ENCODE results near the gene CFAP251.

- RRBS = 13% methylated on average over 25 of the region's 44 CpGs
Measured at GRCh38 chr12:121918001-121918722, at the start of gene CFAP251. Gene CFAP251 (plus strand): TSS chr12:121918592.

GRCh38 chr12:122085807-122086629, 7.5 kb downstream of the MLXIP start:
- RRBS = no CpG with 5 or more reads among the region's 11 CpGs

- RRBS = no CpG with 5 or more reads among the region's 5 CpGs
Measured at GRCh38 chr12:122142981-122143238, 31.1 kb downstream of the IL31 start.

GRCh38 chr12:122225436-122225516, 576 bp downstream of the DIABLO start:
- RRBS = no CpG with 5 or more reads among the region's 3 CpGs

GRCh38 chr12:122226973-122227824, 1.3 kb upstream of the DIABLO start:
- RRBS = no CpG with 5 or more reads among the region's 23 CpGs

DNA sequence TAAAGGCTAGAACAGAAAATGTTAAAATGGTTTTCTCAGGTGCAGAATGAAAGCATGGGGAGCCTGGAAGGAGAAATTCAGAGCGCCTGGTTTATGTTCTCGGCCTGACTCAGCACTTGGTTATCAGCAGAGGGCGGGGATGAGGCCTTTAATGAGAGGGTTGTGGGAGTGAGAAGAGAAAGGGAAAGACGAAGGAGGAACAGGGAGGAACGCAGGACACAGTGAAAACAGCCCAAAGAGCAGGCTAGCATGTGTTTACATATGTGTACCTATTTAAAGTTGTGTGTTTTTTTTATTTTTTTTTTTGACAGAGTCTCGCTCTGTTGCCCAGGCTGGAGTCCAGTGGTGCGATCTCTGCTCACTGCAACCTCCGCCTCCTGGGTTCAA, 13.5 kb upstream of the VPS33A start:
- RRBS = no CpG with 5 or more reads among the region's 8 CpGs

GRCh38 chr12:122366733-122367434, 55.6 kb downstream of the CLIP1 start:
- RRBS = no CpG with 5 or more reads among the region's 3 CpGs

- RRBS = no CpG with 5 or more reads among the region's 7 CpGs
Measured at GRCh38 chr12:122383310-122383674, 39.2 kb downstream of the CLIP1 start.

- RRBS = 1% methylated on average over 14 of the region's 65 CpGs
Measured at GRCh38 chr12:122421235-122422347, 878 bp downstream of the CLIP1 start.

DNA sequence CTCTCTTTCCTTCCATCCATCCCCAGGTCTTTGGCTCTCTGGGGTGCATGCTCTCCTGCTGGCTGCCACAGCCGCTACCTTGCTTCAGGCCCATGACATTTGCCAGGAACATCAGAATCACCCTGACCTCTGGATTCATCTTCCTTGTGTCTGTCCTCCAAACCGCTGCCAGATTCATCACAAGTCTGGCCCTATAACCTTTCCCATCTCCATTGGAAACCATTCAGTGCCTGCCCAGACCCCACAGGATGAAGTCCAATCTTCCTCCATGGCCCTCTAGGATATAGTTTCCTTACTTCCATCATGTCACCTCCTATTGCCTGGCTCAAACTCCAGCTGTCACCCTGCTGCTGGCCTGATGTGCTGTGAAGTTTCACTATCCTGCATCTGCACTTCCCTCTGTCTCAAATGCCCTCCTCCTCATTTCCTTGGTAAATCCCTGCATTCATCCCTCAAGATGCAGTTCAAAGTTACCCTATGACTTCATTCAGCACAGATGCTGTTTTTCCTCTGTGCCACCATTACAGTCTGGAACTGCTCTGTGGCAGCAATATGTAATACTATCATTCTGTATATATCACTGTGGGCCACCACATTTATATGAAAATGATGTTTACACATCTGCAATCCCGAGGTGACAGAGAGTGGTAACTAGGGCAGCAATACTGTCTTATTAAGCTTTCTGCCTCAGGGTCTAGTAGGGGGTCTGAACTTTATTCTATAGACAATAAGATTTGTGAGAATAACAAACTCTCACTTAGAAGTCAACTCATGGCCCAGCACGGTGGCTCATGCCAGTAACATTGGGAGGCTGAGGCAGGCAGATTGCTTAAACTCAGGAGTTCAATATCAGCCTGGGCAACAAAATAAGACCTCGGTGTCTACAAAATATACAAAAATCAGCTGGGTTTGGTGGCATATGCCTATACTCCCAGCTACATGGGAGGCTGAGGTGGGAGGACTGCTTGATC, 24.9 kb downstream of the ZCCHC8 start:
- RRBS = no CpG with 5 or more reads among the region's 5 CpGs

GRCh38 chr12:122501032-122501679, 424 bp upstream of the ZCCHC8 start:
- RRBS = 0% methylated on average over 3 of the region's 20 CpGs

- RRBS = no CpG with 5 or more reads among the region's 7 CpGs
Measured at GRCh38 chr12:122727750-122728521, 2.7 kb downstream of the HCAR1 start.

- RRBS = 79% methylated on average over 4 of the region's 19 CpGs
Measured at GRCh38 chr12:122729486-122730008, 1.1 kb downstream of the HCAR1 start.

DNA sequence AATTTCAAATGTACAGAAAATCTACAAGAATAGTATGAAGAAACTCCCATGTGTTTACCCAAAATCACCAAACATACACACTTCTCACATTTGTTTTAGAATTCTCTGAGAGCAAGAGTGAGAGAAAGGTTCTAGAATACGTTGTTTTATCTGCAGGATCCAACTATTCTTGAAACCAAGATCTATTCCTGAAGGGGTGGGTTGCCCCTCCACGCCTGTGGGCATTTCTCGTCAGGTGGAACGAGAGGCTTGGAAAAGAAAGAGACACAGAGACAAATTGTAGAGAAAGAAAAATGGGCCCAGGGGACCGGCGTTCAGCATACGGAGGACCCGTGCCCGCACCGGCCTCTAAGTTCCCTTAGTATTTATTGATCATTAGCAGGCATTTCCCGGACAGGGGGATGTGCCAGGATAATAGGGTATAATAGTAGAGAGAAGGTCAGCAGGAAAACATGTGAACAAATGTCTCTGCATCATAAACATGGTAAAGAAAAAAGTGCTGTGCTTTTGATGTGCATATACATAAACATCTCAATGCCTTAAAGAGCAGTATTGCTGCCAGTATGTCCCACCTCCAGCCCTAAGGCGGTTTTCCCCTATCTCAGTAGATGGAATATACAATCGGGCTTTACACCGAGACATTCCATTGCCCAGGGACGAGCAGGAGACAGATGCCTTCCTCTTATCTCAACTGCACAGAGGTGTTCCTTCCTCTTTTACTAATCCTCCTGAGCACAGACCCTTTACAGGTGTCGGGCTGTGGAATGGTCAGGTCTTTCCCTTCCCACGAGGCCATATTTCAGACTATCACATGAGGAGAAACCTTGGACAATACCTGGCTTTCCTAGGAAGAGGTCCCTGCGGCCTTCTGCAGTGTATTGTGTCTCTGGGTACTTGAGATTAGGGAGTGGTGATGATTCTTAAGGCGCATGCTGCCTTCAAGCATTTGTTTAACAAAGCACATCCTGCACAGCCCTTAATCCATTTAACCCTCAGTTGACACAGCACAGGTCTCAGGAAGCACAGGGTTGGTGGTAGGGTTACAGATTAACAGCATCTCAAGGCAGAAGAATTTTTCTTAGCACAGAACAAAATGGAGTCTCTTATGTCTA, 1.6 kb upstream of the DENR start:
- RRBS = no CpG with 5 or more reads among the region's 19 CpGs

- RRBS = 3% methylated on average over 4 of the region's 33 CpGs
Measured at GRCh38 chr12:122836049-122836581, 858 bp downstream of the HIP1R start.

- RRBS = no CpG with 5 or more reads among the region's 41 CpGs
Measured at GRCh38 chr12:122867425-122868570, 28.1 kb downstream of the VPS37B start.

- RRBS = no CpG with 5 or more reads among the region's 7 CpGs
Measured at GRCh38 chr12:122892239-122892787, 3.6 kb downstream of the VPS37B start.

DNA sequence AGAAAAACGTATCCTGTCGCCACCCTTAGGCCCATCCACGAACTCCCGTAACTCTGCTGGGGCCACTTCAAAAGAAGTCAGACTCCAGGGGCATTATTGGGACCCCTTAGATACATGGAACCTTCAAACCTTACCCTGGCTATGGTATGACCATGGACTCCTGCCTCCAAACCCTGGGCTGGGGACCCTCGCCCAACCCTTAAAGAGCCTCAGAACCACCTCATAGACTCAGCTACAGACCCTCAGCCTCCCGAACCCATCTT, 978 bp downstream of the VPS37B start:
- RRBS = no CpG with 5 or more reads among the region's 6 CpGs

DNA sequence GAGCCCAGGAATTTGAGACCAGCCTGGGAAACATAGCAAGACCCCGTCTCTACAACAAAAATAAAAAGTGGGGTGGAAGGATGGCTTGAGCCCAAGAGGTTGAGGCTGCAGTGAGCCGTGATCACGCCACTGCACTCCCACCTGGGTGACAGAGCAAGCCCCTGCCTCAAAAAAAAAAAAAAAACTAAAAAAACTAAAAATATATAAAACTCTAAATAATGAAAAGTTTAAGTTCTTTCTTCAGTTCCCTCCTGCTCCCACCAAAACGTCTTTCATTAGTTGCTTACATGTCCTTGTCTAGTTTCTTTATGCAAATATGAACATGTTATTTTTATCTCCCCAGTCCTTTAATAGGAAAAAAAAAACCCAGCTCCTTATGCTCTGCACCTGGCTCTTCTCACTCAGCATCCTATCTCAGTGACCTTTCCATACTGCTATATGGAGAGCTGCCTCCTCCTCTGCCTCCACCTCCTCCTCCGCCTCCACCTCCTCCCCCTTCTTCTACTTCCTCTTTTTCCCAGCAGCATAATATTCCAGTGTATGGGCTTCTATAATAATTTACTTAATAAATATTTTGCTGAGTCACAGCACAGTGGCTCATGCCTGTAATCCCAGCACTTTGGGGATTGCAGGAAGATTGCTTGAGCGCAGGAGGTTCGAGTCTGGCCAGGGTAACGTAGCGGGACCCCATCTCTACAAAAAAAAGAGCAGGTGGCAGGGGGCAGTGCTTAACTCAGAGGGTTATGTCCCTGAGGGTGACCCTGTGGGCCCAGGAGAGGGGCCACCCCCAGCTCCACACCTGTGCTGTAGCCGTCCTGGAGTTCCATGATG, 31.6 kb downstream of the ABCB9 start:
- RRBS = no CpG with 5 or more reads among the region's 10 CpGs

DNA sequence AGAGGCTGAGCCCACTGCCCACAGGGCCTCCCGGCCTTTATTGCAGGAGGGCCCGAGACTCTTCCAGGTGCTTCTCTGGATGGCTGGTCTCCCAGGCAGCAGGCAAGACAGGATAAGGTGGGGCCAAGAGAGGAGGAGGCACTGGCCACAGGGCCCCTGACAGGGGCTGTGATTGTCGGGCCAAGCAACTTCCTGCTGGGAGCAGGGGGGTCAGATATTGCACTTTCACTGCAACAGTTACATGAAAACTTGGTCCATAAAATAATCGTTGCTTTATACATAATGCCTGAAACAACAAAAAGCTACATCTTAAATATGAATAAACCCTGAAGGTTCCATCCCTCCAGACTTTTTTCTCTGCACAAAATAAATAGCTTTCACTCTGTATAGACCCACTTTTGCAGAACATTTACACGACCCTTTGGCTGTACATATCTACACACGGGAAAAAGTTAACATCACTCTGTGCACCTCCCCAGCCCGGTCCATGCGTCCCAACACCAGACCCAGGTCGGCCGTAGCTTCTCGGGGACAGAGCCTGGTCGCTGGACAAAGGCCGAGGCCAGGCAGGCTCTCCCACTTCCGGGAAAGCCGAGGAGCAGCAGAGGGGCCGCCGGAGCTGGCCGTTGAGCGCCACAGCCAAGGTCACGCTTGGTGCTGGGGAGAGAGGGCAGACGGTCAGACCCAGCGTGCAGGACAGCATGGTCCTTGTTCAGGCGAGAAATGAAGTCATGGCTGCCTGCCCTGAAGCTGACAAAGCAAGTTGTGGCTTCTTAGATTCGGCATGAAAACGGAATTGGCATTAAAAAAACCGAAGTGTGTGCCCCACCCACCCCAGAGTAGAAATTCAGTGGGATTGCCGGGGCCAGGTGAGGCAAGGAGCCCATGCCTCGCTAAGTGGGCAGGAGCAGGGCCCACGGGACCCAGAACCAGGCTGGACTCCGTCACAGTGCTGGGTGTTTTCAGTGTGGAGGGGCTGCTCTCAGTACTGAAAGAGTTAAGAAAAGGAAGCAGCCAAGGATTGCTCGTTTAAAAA, 4.0 kb downstream of the ARL6IP4 start:
- RRBS = 76% methylated on average over 5 of the region's 31 CpGs